Vagina (tissue), 1 donor: ENCODE data around the gene LYPD8.

- PRO-cap = no peak
- RAMPAGE, long total RNA = no peak
These were observed at the start of gene LYPD8 for GRCh38 chr1:248755644-248755987. Gene LYPD8 (minus strand): TSS chr1:248755759.

DNA sequence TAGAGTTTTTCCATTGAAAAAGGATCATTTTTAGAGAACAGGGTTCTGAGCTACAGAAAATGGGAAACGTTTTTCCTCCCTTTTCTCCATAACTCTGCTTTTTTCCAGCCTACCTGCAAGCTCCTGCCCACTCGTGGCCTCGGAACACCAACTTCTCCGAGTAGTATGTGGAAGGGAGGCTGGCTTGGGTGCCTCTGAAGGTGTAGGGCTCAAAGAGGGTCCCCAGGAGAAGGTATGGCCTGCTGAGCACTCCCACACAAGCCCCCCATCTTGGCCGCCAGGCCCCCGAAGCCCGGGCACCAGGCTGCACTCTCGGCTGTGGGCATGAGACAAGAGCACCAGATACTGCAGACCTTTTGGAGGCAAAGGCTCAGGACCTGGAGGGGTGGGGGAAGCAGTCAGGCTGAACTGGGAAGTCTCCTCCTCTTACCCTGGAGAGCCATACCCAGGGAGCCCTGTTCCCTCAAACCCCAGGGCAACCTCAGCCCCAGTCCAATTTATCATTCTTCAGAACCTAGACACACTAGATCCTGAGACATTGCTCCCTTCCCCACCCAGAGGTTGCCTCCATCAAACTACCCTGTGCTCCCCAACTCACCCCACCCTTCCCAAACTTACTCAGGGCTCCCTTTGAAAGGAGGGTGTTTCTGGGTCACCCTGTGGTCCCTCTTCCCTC is 1.6 kb downstream of the ZNF692 start:
- PRO-cap = no peak
- RAMPAGE, long total RNA = no peak

- PRO-cap = unidirectional peak, minus-strand start at chr1:248859582
- RAMPAGE, long total RNA = no peak
These were observed 606 bp upstream of the ZNF692 start for GRCh38 chr1:248859440-248859941.

DNA sequence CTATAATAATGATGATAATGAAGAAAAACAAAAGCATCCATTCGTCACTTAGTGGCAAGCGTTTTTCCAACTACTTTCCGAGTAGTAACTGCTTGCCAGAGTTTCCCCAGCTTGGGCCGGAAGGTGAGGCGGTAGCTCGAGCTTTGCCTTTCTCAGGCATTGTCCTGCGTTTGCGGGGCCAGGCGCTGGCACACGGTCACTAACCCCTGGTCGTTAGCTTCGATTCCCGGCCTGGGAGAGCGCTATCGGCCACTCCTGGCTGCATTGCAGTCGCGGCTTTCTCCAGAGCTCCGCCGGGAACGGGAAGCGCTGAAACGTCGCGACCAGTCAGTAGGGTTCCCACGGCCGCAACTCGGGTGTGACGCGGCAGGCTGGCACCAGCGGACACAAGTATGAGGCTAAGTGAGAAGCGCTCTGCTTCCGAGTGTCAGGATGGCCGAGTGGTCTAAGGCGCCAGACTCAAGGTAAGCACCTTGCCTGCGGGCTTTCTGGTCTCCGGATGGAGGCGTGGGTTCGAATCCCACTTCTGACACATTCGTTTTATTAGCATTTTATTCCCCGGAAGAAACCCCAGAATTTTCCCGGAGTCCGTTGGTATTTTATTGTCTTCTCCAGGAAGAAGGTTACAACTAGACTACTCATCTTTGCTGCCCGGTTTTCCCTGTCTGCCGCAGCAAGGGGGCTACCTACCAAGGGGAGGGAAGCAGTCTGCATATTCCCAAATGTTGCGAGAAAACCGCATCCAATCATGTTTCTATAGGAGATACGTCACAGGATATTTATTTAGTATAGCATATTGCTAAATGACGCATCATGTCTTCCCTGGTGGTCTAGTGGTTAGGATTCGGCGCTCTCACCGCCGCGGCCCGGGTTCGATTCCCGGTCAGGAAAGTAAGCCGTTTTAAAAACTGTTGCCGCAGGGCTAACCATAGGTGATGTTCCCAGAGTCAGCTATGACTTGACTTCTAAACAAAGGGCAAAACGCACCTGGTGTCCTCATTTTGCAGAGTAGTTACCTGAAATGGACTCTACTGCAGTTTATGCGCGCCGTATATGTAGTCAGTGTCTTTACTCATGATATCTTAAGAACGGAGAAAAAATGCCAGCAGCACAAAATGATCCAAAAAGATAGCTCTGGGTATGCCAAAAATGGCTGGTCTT is 14.9 kb upstream of the ZNF692 start:
- PRO-cap = bidirectional peak, plus-strand start at position 383 of the sequence, minus-strand start at position 301 of the sequence; unidirectional peak, minus-strand start at position 440 of the sequence
- RAMPAGE, long total RNA = no peak